Daoy (cell line): Measurements from ENCODE around the gene PPP6C.

DNA sequence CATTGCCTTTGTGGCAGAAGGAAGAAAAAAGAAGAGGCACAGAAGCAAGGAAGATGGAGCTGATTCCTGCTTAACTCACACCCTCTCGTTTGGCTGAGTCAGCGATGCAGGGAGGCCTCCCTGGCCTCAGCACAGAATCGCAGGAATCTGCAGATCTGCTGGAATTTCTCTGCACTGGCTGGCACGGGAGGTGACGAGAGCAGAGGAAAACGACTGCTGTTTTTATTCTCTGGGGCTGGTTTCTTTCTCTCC lies 20.4 kb upstream of the CRB2 start:
- RAMPAGE, long total RNA = no peak

- RAMPAGE, long total RNA = no peak
Observed at GRCh38 chr9:123816571-123817134, 113.3 kb downstream of the DENND1A start.

GRCh38 chr9:124222329-124222719 lies 35.4 kb upstream of the NEK6 start:
- RAMPAGE, long total RNA = no peak

GRCh38 chr9:124279967-124280916 lies 22.5 kb downstream of the NEK6 start:
- RAMPAGE, long total RNA = no peak

GRCh38 chr9:124347437-124348272 lies 67.6 kb downstream of the PSMB7 start:
- RAMPAGE, long total RNA = no peak

DNA sequence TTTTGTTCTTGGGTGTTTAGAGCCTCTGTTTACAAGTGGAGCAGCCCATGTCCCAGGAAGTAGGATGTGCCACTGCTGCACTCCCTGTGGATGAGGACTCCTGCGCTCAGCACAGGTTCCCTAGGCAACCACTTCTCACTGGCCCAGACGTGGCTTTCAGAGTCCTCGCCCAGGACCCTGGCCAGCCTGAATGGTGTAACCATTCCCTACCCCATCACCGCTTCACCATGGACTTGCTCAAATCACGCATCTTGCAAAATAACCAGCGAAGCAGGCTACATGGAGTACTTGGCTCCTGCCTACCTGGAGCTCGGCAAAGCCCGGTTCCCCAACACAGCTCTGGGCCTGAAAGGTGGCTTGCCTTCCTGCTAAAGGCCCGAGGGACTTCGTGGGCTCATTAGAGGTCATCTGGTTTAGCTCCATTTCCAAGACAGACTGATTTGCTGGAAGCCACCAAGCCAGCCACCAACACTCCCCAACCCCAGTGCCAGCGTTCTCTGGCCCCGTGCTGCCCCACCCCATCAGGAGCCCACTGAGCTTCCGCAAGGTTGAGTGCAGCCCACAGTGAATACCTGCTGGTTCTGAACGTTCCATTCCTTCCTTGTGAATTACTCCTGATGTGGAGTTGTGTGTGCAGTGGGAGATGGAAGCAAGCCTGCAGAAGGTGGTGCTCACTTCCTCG lies 59.8 kb downstream of the PSMB7 start:
- RAMPAGE, long total RNA = no peak

DNA sequence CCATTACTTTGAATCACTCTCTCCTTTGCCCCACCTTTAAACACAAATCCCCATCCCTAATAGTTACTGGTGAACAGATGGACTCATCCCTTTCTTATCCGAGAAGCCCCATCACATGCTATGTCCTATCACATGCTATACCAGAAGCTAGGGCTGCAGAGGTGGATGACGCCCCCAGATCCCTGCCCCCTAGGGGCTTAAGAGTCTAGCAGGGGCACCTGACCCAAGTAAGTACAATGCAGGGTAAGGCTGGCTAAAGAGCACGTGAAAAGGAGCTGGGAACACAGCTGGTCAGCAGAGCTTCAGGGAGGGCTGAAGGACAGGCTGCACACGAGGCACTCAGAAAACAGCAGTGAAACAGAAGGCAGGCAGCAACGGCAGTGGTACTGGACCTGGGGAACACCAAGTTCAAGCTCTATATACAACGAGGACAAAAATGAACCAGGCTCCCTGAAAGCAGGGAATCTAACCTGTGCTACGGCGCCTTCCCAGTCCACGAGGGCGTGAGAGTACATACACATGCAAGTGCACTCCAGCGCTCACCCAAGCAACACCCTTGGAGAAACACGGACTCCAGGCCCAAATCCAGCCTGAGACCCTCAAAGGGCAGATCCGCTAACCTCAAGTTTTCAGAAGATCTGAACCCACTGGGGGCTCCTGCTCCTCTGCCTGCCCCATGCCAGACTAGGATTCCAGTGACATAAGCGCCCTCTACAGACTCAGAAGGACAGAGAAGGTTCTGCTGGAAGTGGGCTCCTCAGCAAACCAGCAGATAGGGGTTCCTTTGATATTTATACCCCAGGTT lies 57.5 kb downstream of the PSMB7 start:
- RAMPAGE, long total RNA = no peak

GRCh38 chr9:124514455-124515190 lies 7.4 kb upstream of the NR5A1 start:
- RAMPAGE, long total RNA = no peak

DNA sequence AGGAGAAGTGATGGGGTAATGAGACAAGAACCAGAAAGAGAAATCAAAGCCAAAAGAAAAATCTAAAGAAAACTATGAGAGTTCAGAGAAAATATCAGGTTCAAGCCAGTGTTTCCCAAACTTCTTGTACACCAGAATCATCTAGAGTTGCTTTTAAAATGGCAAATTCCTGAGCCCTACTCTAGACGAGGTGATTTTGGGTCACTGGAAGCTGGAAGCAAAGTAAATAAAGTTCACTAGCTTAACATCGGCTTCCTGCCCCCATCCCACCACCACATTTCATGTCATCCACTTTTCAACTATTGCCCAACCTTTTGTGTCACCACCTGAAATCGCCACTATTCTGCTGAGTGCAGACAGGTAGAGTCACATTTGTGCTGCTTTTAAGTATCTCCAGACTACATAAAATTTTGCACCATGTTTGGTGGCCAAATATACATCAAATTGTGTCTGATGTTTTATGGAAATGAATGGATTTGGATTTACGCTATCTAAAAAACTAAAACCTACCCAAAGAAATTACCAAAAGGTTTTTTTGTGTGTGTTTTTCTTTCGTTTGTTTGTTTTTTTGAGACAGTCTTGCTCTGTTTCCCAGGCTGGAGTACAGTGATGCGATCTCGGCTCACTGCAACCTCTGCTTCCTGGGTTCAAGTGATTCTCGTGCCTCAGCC lies 76.2 kb downstream of the NR6A1 start:
- RAMPAGE, long total RNA = no peak

DNA sequence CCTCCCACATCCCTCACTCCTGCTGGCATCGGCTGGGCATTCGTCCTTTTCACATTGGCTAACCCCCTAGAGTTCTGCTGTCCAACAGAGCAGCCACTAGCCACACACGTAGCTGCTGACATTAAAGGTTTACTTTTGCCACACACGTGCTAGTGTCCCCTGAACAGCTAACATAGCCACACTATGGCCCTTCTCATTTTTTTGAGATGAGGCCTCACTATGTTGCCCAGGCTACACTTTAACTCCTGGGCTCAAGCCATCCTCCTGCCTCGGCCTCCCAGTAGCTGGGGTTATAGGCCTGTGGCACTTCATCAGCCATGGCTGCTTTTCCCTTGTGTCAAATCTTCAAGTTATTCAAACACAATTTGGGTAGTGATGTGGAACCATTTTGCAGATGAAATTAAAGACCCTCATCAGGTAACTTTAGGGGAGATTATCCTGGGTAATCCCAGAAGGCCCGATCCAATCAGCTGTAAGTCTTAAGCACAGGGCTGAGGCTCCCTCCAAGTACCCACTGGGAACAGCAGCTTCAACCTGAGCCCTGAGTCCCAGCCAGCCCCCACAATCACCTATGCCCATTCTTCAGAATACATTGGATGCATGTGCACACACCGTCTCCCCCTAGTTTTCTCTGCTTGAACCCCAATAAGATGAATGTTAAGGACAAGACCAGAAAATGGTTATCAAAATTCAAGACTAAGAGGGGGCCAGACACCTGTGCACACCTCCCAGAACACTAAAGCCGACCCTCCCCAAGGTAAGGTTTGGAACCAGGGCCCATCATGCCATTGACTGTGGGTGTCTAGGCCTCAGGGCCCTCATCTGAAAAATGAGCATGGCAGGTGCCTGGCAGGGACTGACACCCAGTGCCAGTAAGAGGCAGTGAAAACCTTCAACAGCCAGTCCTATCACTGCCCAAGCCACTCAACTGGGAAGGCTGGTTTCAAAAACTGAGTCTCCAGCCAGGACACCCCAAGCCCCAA lies 2.5 kb downstream of the RPL35 start:
- RAMPAGE, long total RNA = no peak

DNA sequence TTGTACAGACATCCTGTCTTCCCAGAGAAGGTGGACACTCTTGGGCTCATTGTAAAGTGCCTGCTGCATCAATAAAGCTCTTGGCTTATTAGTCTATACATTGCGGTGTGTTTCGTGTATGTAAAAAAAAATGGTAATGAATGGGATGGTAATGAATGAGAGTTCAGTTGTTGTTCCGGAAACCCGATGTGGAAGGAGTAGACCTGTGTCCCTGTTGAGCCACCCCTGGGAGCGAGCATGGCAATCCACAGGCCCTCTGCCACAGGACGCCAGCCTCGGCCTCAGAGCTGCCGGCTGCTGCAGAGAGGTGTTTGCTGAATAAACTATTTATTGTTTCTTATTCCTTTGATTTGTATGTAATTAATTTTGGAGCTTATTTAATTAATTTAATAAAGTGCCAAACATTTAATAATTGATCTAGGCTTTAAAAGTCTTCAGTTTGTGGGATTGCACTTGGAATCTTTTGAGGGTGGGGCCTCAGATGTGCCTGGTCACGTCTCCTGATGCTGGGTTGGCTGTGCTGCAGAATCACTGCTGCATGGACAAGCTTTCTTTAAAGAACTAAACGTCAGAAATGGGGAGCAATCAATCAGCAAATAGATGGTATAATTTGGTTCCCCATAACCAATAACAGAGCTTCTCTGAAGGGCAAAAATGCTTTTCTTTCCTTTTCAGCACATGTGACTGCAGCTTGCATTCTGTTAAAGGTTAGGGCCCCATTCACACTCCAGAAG lies 15.6 kb downstream of the ARPC5L start:
- RAMPAGE, long total RNA = no peak

DNA sequence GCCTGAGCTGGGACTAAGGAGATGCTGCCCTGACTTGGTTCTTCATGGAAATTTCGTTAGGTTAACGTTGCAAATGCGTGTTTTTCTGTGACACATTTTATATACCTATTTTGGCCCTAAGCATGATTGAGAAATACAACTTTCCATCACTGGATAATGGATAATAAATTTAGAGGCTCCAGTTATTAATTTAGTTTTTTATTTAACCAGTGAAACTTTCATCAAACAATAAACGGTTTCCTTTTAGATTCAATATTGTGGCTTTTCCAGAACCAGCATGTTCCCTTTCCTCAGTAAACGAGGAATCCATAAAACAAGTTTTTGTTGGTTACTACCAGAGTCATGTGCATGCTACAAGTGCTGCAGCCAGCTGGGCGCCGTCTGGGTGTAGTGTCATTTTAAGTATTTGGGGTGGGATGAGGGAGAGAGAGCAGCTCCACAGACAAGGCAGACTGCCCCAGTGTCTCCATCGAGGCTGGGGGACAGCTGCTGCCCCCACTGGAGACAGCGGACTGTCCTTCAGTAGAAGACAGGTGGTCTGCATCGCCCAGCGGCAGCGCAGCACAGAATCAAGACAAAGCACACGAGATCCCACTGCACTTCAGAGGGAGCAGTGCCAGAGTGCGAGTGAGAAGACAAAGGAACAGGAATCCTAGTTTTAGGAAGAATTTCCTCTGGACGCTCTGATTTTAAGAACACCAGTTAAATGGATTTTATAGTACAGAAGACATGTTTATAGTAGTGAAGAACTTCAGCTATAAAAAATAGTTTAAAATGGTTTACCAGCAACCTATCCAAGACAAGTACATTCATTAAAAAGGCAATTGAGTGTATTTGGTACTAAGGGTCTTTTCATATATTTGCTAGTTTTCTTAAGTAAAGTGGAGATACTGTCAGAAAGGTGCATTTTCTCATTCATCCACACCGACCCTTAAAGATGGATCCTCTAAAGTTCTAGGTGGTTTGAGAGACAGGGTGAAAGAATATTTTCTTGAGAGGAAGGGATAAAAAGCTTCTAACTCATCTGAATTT lies 17.4 kb downstream of the ARPC5L start:
- RAMPAGE, long total RNA = no peak

GRCh38 chr9:124942160-124942740 lies 1.4 kb upstream of the GOLGA1 start:
- RAMPAGE, long total RNA = no peak

DNA sequence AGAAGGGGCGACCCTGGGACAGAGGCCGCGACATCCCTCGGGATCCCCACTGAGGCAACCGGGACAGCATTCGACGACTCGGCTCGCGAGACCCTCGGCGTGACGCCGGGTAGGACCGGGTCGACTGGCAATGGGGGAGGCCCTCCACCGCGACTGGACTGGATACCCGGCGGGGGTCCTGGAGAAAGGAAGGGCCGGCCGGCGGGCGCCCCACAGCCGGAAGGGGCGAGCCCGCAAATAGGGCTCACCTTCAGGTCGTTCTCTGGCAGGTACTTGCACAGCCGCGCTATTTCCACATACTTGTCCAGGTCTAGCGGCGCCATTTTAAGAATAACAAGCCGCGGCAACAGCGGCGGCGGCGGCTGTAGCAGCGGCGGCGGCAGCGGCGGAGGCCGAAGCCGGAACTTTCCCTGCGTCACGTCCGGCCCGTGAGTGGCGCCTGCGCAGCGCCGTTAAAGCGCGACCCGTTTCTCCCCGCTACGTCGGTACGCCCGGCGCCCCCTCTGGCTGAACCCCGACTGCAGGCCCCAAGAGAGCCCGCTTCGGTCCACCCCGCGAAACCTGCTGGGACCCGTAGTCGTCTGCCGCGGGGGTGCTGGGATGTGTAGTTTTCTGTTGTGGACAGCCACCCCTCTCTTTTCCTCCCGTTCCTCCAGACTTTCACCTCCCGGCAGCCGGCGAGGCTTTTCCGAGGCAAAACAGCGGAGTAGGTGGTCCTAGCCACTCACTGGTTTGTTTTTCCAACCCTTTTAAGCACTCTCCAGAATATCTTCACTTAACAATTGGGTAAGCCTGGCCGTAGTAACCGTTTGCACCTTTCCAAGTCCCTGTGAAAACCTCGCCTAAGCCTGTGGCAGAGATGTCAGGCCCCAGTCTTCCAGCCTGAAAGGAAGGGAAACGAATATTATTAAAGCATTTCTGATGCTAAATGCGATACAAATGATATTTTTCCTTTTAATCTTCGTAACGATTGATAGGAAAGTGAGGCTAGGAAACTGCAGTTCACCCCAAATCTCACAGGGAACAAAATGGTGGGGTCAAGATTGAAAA lies at the start of gene PPP6C:
TSS of gene PPP6C (minus strand) at position 408 of the 1,050 bp plus-strand sequence.
- RAMPAGE, long total RNA = no peak

- RAMPAGE, long total RNA = no peak
Observed at GRCh38 chr9:125200684-125201485, 543 bp downstream of the RABEPK start.

GRCh38 chr9:125337220-125337680 lies 75.6 kb downstream of the GAPVD1 start:
- RAMPAGE, long total RNA = no peak

- RAMPAGE, long total RNA = no peak
Observed at GRCh38 chr9:125675246-125675876, 31.6 kb downstream of the MAPKAP1 start.

DNA sequence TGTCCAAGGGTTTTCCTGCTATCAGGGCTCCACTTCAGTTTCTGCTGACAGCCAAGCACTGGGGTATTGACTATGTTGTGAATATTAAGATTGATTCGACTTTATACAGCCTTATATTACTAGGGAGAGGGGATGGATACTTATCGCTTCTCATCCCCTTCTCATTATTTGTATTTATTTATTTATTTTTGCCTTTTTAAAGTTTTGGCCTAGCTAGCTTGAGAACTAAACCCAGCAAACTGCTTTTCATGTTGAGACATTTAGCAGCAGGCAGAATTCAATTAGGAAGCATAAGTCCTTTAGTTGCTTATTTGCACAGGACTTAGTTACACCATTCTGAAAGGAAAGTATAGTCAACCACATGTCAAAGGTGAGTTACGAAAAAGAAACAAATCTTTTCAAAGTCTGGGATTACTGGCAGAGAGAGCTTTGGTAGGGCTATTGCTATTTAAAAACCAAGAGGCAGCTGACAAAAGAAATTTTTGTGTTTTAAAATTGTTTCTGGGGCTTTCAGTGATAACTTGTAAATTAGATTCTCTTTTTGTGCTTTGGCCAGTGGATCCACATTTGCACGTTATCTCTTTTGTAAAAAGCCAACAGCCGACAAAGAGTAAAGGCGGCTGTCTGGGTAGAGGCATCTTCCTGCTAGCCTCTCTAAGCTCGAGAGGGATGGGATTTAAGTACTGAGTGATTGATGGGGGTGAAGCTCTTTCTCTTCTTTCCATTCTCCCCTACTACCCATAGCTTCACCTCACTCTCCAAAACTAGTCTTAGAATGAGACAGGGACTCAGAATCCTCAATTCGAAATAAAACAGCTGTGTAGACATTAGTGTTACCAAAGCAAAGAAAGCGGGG lies 3.2 kb downstream of the PBX3 start:
- RAMPAGE, long total RNA = no peak

DNA sequence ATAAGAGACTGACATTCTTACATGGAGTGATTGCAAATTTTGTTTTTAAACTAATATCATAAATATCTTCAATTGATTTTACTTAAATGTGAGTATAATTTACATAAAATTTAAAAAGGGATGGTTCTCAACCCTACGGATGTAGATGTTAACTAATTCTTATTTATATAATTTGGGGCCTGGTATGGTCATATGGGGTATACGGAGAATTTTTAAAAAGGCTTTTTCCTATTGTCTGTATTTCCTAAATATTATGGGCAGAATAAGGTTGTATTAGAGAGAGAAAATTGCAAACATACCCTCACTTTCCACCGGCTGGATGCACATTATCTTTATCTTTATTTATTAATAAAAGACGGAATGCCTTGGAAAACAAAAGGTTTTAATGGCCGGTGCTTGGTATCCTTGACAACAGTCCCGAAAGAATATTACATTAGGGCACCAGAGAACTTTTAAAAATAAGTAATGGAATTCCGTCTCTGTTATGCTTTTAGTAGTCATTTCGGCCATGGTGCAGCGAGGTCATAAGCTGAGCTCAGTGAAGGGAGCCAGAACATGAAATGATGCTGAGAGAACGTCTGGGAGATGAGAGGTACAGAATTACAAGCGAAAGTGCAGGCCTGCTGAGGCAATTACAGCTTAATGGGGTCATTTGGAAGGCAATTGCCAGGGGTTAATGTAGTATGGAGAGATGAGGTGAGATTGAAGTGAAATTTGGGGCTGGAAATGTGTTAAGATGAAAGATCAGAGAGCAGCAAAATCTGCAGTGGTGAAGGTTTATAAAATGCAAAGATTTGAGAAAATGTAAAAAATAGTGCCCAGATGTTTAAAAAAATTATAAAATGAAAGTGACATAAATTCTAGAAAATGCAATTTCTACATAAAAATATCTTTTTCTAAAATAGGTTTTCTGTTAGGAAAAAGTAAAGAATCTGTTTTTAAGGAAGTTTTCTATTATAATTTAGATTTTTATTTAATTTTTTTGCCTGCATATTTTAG lies 96.3 kb downstream of the PBX3 start:
- RAMPAGE, long total RNA = no peak

GRCh38 chr9:126337582-126338461 lies 11.2 kb downstream of the MVB12B start:
- RAMPAGE, long total RNA = no peak